Osteocyte (in vitro differentiated cells): ENCODE measurements around the gene BTBD16.

- PRO-cap: no peak
Observed at GRCh38 chr10:121976592-121977159, 1.7 kb upstream of the NSMCE4A start.

- PRO-cap: no peak
Observed at GRCh38 chr10:122007475-122007674, 18.4 kb downstream of the TACC2 start.

DNA sequence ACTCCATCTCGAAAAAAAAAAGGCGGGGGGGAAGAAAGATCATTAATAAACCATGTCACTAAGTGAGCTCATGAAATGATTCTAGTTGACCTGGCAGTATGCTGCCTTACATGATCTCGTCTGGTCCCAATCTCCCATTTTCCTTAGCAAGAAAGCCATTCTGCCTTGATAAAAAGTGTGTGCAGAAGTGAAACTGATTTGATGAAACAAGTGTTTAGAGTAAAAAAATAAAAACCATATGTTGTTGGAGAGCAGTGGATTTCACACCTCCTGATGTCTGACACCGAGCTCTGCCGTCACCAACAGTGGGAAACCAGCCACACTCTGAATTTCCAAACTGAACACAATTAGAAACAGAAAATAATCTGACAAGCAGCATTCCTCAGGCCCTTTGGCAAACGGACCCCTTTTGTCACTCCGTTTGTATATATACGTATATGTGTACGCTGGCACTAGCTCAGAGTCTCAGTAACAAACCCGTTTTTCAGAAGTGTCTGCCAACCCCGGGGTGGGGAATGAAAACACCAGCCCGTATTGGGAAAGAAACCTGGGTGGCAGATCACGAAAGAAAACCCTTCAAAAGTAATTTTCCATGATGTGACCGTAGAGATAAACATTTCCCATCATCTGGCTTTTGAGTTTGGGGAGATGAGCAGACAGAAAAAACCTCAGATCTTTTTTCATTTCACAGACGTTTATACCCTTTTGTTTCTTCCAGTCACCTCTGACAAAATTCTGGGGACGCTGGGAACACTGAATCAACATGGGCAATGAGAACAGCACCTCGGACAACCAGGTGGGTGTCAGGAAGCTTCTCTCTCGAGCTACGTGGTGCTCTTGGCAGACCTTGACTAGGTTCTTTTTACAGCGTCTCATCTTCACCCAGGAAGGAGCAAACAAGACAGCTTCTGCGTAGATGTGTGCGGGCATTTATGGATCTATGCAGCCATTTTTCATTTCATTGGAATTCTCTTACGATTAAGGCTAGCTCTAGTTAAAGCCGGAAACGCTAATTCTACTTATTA is 32.6 kb downstream of the TACC2 start:
- PRO-cap: no peak

DNA sequence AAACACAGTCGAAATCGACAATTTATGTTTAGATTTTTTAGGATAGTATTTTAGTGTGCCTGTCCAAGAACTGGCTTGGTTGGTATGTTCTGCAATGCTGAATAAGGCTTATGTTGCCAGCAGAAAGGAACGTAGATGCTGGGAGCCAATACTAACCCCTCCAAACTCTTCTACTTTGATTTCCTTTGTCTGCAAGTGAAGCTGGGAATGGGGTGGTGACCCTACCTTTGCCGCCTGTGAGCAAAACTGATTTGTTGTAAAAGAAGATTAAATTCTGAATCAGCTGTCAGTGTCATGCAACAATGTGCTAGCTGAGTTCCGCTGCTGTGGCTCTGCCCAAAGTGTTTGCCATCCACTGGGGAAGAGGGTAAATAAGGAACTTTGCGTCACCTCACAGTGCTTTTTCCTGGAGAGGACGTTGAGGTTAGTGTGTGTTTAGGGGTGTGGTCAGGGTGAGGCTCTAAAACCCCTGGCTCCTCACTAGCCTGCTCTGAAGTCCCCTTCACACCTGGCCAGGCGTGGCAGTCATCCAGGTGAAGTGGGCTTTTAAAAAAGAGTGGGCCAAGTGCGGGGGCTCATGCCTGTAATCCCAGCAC is 44.4 kb downstream of the TACC2 start:
- PRO-cap: no peak

- PRO-cap: no peak
Observed at GRCh38 chr10:122102525-122102983, 113.6 kb downstream of the TACC2 start.

GRCh38 chr10:122172412-122172934 is 98.6 kb upstream of the BTBD16 start:
- PRO-cap: no peak

DNA sequence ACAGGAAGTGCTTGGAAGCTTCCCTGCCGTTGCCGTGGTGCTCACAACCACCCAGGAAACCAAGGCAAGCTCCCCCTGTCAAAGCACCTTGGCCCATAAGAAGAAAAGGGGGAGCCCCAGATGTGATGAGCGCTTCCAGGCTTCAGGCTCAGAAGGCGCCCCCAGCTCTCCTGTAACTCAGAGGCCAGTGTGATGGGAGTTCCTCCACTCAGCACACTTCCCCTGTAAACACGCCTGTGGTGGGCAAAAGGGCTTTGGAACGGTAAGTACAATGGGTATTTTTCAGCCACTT is at the start of gene BTBD16:
BTBD16 (plus strand) TSS at position 44 of the 292 bp plus-strand sequence.
- PRO-cap: no peak

GRCh38 chr10:122375586-122375786 is 978 bp downstream of the PLEKHA1 start:
- PRO-cap: bidirectional peak, plus-strand start at chr10:122375731, minus-strand start at chr10:122375704

GRCh38 chr10:122392856-122393624 is 18.5 kb downstream of the PLEKHA1 start:
- PRO-cap: no peak

DNA sequence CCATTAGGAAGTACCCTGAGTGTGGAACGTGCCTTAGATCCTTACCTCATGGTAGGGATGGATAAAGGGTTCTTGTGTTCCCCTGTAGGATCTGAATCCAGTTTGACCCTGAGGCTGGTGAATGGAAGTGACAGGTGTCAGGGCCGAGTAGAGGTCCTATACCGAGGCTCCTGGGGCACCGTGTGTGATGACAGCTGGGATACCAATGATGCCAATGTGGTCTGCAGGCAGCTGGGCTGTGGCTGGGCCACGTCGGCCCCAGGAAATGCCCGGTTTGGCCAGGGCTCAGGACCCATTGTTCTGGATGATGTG is 31.6 kb downstream of the DMBT1 start:
- PRO-cap: no peak

GRCh38 chr10:122636884-122637459 is 35.7 kb upstream of the SPADH start:
- PRO-cap: no peak

GRCh38 chr10:122846078-122846368 is 366 bp upstream of the CUZD1 start:
- PRO-cap: no peak

- PRO-cap: no peak
Observed at GRCh38 chr10:122948519-122948999, 5.5 kb downstream of the C10orf88 start.

- PRO-cap: no peak
Observed at GRCh38 chr10:122983787-122984402, 3.7 kb downstream of the PSTK start.

- PRO-cap: no peak
Observed at GRCh38 chr10:123040401-123040812, 31.6 kb downstream of the ACADSB start.

- PRO-cap: no peak
Observed at GRCh38 chr10:123857921-123858463, 33.6 kb downstream of the CPXM2 start.

- PRO-cap: no peak
Observed at GRCh38 chr10:123863958-123864529, 27.6 kb downstream of the CPXM2 start.

- PRO-cap: no peak
Observed at GRCh38 chr10:123994039-123995217, 99.0 kb downstream of the CHST15 start.

DNA sequence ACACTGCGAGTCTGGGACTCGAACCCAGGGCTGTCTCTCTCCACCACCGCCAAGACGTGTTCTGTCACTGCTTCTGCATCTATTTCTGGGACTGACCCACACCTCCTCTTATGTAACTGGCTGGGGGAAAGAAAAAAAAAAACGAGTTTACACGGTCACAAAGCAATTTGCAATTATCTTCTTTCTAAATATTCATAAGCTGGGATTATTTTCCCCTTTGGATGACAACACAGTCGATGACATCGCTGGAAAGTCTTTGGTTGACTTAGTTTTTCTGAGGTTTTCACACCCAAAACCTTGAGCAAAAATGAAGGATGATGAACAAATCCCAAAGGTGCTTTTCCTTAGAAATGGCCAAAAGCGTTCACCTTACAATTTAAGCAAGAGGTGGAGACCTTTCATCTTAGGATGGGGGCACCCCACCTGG is 27.1 kb downstream of the CHST15 start:
- PRO-cap: no peak

- PRO-cap: no peak
Observed at GRCh38 chr10:124084664-124085048, 8.7 kb downstream of the CHST15 start.